Measurements from ENCODE around the genes C15orf40 and GOLGA6L4.

- PRO-cap = no peak
These were observed 4.5 kb downstream of the RAMAC start for GRCh38 chr15:82990425-82991023.

- PRO-cap = no peak
These were observed 11.2 kb downstream of the C15orf40 start for GRCh38 chr15:83000283-83000622.

DNA sequence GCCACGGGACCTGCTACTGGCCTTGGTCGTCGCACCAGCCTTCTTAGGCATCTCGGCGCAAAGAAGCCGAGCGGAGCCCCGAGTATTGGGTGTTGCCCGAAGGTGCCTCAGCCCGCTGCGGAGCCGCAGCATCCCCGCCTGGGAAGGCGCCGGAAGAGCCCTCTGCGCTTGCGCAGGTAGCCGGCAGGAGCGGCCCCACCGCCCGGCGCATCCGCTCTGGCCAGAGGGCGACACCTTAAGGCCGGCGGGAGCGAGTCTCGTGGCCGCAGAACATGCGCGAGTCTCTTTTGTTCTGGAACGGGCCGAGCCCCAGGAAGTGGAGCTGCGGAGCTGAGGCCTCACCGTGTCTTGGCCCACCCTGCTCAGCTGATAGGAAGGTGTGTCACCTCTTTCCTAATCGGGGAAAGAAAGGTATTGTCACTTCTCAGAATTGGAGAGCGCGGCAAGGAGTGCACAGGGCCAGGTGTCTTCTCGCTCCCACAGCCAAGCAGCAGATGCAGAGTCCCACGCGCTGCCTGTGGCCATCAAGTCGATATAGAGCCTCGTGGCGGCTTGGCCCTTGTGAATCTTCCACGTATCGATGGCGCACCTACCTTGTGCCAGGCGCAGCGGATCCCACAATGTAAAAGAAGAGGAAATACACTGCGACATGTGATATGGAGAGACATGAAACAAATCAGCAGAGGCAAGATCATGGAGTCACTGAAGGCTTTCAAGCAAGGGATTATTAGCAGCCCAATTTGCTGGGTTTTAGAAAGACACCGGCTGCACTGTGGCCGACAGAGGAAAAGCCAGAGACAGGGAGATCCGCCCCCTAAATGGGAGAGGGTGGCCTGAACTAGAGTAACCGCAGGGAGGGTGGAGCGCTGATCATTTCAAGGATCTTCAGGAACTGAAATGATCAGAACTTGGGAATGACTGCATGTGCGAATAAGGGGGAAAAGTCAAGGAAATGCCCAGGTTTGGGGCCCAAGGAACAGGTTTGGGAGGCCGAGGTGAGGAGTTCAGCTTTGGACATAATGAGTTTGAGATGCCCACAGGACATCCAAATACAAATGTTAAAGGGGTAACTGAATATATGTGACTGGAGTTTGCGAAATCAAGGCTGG lies at the start of gene C15orf40:
Gene C15orf40 (minus strand): TSS at position 164 of the 1,109 bp plus-strand sequence.
- PRO-cap = bidirectional peak, plus-strand start at position 427 of the sequence, minus-strand start at position 148 of the sequence

- PRO-cap = no peak
These were observed 18.4 kb upstream of the C15orf40 start for GRCh38 chr15:83029683-83030347.

DNA sequence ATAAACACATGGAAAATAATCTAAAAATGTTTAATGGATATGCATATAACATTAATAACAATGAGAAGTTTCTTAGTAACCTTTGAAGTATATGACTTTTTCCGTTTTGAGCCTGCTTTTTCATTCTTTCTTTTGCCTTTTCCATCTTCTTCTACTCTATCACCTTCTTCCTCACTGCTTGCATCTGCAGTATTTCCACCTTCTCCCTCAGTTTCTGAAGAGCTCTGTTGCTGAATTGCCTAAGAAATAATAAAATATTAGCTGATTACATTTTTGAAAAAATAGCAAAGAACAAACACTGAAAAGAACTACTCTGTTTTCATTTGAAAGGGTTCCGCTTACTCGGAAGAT lies 49.9 kb downstream of the TM6SF1 start:
- PRO-cap = no peak

DNA sequence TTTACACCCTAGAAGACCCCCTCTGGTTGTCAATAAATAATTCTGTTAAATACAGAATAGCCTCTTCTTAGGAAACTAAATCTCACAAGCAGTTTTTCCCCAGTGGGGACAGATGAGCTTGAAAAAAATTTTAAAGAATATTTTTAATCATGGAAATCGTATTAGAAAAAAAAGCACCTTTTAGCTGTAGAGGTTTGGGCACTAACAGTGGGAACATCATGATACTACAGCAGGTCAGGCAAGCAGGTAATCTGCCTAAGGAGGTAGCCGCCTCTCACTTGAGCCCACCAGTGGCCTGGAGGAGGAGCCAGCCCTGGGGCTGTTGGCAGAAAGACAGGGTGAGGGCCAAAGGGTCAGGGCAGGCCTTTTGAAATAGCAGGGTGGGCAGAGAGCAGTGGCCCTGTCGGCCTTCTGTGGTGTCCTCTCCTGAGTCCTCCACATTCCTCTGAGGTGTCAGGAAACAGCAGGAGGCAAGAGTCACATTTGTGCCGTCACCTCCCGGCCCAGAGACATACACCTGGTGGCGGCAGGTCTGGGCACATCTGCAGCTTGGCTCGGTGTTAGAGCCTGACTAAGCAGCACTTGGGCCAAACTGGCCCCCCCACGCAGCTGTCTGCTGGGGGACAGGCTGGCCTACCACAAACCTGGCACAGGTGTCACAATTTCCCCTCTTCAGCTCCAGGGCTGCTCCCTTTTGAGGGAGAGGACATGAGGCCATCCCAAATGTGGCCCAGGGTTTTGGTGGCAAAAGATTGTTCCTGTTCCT lies 3.9 kb upstream of the BNC1 start:
- PRO-cap = no peak

- PRO-cap = no peak
These were observed at the start of gene GOLGA6L4 for GRCh38 chr15:84235495-84235836. GOLGA6L4 (plus strand) TSS chr15:84235773.

GRCh38 chr15:84566038-84566589 lies 34.7 kb upstream of the ZSCAN2 start:
- PRO-cap = no peak

GRCh38 chr15:84639761-84640528 lies 14.1 kb downstream of the WDR73 start:
- PRO-cap = no peak

DNA sequence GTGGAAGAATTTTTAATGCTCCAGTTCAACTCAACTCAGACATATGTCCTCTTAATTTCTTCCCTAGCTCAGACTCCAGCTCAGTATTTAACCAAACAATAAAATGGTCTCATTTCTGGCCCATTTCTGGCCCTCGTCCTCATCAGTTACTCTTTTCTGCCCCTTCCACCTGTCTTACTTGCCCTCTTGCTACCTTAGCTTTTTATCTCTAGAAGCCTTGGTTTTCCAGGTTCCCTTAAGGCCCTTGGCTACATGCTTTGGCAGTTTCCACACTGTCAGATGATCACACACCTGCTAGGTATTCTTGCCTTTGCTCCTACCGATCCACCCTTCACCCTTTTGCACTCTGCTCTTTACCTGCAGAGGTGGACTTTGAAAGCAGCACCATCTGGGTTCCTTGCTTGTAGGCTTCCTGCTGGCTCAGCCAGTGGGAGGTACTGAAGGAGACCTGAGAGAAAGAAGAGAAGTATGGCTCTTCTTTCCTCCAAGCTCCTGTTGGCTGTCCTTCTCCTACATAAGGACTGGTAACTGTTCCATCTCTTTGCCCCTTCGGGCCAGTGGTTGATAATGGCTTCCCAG lies 7.4 kb upstream of the ZNF592 start:
- PRO-cap = no peak

GRCh38 chr15:84761616-84762211 lies 13.3 kb downstream of the ZNF592 start:
- PRO-cap = no peak

GRCh38 chr15:84766269-84766751 lies 17.9 kb downstream of the ZNF592 start:
- PRO-cap = no peak

- PRO-cap = no peak
These were observed 25.2 kb upstream of the SLC28A1 start for GRCh38 chr15:84859005-84859962.

DNA sequence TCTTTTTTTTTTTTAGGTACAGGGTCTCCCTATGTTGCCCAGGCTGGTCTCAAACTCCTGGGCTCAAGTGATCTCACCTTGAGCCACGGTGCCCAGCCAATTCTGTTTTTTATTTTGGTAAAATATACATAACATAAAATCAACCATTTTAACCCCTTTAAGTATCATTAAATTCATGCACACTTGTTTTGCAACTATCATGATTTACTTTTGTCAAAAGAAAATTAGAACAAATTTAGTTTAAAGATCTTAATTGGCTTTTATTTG lies 22.1 kb downstream of the SLC28A1 start:
- PRO-cap = no peak

- PRO-cap = no peak
These were observed 37.4 kb upstream of the PDE8A start for GRCh38 chr15:84944302-84944692.

DNA sequence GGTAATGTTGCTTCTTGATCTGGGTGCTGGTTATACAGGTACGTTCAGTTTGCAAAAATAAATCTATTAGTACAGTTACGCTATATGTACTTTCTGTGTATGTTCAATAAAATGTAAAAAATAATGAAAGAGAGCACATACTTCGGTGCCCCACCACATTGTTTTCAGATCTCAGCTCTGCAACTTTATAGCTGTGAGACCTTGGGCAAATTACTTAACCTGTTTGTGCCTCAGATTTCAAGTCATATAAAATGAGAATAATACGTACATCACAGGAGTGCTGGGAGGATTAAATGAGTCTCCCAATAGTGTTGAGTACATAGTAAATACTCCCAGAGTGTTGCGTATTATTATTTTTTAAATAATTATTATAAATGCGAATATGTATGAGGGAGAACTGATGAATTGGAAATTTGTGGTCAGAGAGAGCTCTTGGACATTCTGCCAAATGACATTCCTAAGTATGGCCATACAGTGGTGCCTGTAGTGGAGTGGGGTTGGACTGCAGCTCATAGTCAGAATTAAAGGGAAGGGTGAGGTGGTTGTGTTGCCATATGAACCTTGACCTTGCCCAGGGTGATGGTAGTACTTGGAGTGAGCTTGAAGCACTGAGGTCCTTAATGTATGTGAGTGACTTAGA lies 25.9 kb downstream of the PDE8A start:
- PRO-cap = no peak

GRCh38 chr15:85010412-85011667 lies 29.2 kb downstream of the PDE8A start:
- PRO-cap = no peak

DNA sequence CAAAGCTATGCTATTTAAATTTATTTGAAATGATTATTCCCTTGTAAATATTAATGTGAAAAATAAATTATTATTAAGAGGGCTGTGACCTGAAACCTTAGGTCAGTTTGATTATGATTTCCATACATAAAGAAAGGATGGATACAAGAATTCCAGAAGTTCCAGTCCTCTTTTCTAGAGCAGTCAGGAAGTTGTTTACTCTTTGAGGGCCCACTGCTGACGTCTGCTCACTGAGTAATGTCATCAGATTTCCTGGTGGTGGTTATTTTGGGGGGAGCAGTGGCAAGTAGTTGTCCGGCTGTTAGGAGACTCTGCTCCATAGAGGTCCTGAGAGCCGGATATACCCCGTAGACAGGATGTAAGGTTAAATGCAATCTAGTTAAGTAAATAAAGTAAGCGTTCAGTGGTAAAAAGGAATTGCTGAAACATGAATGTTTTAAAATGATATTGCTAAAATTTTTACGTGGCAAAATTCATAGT lies 65.5 kb downstream of the PDE8A start:
- PRO-cap = unidirectional peak, plus-strand start at position 293 of the sequence

DNA sequence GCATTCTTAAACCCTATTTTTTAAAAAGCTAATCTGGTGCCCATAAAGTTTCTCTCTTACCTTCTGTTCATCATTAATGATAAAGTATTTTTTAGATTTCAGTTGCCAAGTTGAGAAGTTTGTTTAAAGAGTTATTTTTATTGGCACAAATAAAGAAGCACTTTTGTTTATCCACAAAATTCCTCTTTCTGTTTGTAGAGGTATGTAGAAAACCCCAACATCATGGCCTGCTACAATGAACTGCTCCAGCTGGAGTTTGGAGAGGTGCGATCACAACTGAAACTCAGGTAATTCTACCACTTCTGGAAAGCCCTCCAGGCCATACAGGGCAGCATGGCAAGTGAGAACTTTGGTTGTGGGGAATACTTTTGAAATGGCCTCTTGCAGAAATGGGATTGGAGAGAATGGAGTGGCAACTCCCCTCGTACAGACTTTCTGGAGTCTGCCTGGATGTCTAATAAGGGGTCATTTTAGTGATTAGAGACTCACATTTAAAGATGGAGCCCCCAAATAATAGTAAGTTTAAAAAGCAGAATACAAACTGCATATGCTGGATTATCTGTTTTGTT lies 101.8 kb downstream of the PDE8A start:
- PRO-cap = no peak

DNA sequence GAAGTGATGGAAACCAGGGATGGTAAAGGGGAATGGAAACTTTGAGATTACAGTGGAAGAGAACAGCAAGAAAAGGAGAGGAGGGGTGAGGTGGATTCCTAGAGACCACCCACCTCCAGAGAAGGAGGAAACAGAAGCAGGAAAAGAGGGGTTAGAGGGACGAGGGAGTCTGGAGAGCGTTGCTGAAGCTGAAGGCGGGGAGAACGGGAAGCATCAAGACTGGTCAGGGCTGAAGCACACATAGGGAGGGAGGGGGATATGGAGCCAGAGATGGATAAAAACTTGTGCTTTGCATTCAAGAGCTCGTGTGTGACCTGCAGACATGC lies 120.4 kb downstream of the PDE8A start:
- PRO-cap = no peak